ENCODE measurements around the genes RBM10, USP11, PQBP1, OTUD5, TFE3 and CCDC120.

DNA sequence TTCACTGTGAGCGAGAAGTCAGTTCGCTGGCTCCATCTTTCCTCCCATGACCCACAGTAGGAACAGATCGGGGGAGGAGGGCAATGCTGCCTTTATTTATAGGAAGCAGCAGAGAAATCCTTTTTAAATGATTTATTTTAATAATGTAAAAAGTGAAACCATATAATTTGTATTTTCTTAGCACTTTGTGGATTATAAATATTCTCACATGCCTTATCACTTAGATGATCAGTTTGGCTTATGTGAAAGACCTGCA is 129.6 kb upstream of the KRBOX4 start:
- RRBS = no CpG with 5 or more reads among the region's 3 CpGs

DNA sequence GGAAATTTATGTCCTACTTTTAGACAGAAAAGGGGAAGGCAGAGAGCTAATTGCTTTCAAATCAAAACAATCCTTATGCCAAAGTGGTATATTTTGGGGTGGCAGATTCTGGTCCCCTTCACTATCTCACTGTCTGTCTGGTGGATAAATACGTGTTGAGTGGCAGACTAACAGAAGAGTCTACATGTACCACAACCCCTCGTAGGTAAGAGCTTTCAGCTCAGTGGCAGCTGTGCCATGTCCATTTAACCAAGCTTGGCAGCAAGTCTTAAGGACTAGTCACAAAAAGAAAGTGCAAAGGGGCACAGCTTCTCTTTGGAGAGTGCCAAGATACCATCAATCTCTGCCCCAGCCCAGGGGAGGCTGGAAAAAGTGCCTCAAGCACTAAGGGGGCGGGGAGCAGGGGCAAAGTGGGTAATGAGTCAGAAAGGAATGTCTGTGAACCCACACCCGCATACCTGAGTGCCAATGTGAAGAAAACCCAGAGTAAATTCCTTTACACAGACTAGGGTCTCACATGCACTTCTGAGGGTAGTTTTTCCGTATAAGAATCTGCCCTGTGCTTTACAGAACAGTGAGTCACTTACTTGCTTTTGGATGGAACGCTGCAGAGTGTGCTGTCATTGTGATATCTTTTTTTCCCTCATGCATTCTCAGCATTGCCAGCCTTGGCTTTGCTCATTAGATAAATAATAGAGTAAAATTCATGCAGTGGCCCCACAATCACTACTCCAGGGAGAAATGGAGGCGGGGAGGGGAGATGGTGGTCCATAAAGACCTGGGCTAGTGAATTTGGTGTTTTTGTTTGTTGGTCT is 121.7 kb upstream of the KRBOX4 start:
- RRBS = no CpG with 5 or more reads among the region's 7 CpGs

DNA sequence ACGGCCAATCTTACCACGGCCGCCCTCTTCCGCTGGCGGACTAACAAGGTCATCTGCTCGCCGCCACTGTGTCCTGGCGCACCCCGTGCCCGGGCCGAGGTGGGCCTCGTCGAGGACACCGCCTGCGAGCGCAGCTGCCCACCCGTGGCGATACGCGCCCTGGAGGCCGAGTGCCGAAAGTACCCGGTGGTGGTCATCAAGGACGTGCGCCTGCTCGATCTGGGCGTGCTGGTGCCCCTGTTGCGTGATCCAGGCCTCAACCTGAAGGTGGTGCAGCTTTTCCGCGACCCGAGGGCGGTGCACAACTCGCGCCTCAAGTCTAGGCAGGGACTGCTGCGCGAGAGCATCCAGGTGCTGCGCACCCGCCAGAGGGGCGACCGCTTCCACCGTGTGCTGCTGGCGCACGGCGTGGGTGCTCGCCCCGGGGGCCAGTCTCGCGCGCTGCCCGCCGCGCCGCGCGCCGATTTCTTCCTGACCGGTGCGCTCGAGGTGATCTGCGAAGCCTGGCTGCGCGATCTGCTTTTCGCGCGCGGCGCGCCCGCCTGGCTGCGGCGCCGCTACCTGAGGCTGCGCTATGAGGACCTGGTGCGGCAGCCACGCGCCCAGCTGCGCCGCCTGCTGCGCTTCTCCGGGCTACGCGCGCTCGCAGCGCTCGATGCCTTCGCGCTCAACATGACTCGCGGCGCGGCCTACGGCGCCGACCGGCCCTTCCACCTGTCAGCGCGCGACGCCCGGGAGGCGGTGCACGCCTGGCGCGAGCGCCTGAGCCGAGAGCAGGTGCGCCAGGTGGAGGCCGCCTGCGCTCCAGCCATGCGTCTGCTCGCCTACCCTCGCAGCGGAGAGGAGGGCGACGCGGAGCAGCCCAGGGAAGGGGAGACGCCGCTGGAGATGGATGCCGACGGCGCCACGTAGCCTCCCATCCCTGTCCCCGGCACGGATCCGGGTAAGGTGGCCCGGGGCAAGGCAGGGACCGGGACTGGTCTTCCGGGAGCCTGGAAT is 1.2 kb downstream of the CHST7 start:
- RRBS = 6% methylated on average over 45 of the region's 129 CpGs

GRCh38 chrX:46918274-46918966 is 6.2 kb downstream of the JADE3 start:
- RRBS = no CpG with 5 or more reads among the region's 2 CpGs

DNA sequence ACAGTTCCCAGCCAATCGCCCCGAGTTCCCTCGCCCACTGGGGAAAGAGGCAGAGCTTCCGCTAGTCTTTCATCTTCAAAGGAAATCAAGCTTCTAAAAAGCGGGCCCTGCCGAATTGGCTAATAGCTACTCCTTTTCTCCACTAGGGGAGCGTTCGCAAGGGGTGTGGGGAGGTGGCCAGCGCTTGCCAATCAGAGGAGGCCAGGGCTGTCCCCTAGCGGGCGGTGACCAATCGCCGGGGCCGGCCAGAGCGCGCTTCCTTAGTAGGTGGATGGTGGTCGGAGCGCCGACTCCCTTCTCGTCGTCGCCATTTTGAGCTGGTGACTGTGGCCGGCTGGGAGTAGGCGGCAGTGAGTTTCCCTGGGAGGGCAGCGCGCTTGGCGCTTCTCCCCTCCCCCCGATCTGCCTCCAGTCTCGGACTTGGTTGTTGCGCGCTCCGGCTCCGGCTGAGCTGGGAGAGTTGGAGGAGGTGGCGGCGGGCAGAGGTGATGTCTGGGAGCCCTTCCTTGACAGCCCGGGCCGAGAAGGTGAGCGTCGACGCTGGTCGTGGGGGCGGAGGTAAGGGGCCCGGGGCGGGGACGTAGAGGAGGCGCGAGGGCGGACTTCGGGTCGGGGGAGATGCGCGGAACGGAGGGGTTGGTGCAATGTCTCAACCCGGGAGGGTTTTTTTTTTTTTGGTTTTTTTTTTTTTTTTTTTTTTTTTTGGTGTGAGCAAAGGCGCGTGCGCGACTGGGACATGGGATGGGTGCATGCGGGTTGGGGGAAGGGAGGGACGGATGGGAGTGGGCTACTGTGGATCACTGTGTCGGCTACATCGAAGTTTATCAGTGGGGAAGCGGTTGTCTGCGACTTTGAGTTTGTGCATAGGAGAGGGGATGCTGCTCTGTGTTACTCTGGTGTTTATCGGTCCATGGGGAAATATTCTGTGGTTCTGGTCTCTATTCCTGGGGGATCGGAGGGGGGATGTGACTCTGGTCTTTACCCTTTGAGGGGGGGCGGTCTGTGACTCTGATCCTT is at the start of gene RBM10:
RBM10 (plus strand) TSS at position 263 of the 1,017 bp plus-strand sequence.
- RRBS = under 1% methylated on average over 29 of the region's 67 CpGs

DNA sequence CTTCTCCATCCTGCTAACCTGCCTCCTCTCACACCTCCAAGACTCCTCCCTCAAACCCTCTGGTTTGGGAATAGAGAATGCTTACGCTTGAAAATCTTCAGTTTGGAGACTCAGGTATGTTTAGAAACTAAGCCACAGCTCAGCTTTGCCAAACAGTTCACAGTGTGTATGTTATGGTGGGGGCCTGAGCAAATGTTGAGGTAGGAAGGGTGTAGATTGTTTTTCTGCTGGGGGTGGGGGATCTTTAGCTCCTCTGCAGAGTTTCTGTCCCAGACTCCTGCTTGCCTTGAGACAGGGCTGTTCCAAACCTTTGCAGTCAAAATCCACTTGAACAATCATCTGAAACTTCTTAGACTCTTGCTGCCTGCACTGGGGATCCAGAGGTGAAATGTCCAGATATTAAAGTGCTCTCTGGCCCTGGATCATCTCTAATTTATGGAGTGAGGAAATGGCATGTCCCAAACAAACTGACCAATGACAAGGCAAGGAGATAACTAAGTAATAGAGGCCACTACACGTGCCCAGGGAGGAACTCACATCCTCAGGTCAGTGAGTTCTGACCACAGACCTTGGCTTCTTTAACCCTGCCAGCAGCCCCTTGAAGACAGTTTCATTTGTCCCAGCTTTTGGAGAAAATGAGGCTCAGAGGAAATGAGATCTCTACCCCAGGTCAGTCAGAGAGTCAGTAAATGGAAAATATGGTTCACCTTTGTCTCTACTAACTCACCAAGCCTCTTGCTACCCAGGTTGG is 2.9 kb downstream of the UBA1 start:
- RRBS = no CpG with 5 or more reads among the region's 2 CpGs

- RRBS = no CpG with 5 or more reads among the region's 12 CpGs
Observed at GRCh38 chrX:47220156-47221097, 1.9 kb downstream of the CDK16 start.

DNA sequence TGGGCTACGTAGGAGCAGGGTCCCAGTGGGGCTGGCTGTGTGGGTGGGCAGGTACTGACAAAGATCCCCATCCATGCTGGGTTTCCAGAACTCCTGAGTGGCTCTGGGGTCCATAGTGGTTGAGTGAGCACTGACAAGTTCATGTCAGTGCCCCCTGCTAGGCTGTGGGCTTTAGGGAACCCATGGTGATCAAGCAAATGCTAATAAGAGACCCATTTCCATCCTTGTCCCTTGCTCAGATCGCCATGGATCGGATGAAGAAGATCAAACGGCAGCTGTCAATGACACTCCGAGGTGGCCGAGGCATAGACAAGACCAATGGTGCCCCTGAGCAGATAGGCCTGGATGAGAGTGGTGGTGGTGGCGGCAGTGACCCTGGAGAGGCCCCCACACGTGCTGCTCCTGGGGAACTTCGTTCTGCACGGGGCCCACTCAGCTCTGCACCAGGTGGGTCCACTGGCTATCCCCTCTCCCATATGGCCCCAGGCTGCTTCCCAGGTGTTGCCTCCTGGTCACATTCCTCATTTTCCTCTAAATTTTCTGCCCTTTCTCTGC is 4.9 kb downstream of the CDK16 start:
- RRBS = no CpG with 5 or more reads among the region's 10 CpGs

DNA sequence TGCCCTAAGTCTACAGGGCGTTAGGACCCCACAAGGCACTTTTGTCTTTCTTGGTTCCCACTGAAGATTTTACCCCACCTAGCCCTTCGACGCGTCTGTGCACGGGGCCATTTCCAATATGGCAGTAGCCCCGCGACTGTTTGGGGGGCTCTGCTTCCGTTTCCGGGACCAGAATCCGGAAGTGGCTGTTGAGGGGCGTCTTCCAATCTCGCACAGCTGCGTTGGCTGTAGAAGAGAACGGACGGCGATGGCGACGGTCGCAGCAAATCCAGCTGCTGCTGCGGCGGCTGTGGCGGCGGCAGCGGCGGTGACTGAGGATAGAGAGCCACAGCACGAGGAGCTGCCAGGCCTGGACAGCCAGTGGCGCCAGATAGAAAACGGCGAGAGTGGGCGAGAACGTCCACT is at the start of gene USP11:
USP11 (plus strand) TSS at position 213 of the 405 bp plus-strand sequence.
- RRBS = no CpG with 5 or more reads among the region's 31 CpGs

- RRBS = no CpG with 5 or more reads among the region's 27 CpGs
Observed at GRCh38 chrX:47247614-47248456, 15.0 kb downstream of the USP11 start.

GRCh38 chrX:48509262-48509952 is 615 bp downstream of the PORCN start:
- RRBS = no CpG with 5 or more reads among the region's 25 CpGs

DNA sequence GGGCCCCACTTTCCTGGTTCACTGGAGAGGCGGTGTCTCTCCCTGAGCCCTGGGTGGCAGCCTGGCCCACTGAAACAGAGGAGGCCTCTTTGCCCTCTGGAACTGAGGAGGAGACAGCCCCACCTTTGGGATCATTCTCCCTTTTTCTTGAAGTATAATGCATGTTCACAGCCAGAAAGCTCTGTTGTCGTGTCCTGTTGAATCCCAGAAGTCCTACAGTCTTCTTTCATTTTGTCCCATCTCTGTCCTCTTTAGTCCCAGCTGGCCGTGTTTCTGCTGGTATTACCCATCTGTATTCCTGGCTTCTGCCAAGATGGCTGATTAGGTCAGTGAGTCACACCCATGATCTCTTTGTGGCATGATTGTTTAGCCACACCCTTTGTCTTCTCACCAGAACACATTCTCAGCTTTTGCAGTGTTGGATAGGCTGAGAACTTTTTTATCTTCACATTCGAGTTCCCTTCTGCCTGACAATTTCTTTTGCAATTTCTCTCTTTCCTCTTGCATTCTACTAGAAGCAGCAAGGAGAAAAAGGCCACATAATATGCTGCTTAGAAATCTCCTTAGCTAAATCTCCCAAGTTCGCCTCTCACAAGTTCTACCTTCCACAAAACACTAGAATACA is 7.9 kb upstream of the TBC1D25 start:
- RRBS = no CpG with 5 or more reads among the region's 5 CpGs

GRCh38 chrX:48538028-48538759 is 1.3 kb upstream of the TBC1D25 start:
- RRBS = no CpG with 5 or more reads among the region's 5 CpGs

DNA sequence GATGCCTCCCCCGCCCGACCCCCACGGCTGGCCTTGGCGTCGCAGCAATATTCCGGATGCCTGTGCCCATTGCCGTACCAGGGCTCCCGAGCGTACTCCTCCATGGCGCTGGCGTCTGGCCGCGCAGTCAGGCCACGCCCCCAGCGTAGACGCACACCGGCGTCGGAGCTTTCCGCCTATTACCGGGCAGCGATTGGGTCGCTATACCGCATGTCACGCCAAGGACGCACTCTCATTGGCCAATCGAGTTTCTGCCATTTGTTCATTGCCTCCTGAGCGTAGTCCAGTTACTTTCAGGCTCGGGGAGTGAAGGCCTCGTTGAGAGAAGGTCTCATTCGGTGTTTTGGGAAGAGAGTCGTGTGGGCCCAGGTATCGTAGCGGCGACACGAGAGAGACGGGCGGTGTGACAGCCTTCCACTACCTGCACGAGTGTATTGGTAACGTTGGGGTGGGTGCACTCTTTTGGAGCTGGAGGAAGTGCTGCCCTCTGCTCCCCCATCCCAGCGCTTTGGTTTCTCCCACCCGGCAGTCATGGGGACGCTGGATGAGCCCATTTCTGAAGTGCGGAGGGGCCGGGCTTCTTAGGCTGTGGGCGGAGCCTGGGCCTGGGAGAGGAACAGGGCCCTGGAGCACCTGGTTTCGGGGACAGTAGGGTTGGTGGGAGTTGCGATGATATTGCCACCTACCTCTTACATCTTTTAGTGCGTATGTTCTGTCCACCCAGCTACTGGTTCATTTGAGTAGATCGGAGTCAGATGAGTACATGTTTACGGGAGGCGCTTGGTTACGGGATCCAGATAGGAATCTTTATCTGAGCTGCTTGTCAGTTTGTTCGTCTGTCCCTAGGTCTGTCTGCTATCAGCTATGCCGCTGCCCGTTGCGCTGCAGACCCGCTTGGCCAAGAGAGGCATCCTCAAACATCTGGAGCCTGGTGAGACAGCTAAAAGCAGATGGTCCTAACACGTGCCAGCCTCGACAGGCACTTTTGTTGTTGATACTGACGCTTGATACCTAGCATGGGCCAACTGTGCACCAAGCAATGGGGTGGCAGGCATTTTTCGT is at the start of gene PQBP1:
PQBP1 (plus strand) TSS at position 285 of the 1,062 bp plus-strand sequence.
- RRBS = under 1% methylated on average over 11 of the region's 62 CpGs

DNA sequence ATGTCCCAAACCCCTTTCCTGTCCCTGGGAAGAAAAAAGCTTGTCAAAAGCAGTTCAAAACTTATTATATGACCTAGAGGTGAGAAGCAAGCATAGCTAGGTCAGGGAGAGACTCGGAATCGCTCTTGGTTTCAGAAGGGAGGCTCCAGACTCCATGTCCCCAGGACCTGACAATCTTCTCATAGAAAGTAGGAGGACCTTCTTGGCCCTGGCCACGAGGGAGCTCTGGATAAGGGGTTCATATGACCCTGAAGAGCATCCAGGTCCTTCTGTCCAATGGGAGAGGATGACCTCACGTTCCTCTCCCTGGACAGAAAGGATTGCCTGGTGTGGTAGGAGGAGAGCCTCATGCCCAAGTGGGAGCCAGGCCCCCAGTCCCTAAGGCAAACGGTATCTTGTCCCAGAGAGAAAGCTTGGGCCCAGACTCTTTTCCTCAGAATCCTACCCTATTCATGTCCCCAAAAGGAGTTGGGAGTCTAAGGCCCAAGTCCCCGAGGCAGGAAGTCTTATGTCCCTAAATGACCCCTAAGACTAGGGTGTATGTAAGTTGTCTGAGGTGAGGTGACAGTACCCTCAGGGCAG is 2.6 kb downstream of the OTUD5 start:
- RRBS = no CpG with 5 or more reads among the region's 6 CpGs

GRCh38 chrX:48957497-48958282 is at the start of gene OTUD5:
TSS of gene OTUD5 (minus strand) at chrX:48957607.
- RRBS = under 1% methylated on average over 41 of the region's 88 CpGs

GRCh38 chrX:49043067-49043708 is at the start of gene TFE3:
TSS of gene TFE3 (minus strand) at chrX:49043357.
- RRBS = 1% methylated on average over 14 of the region's 64 CpGs

DNA sequence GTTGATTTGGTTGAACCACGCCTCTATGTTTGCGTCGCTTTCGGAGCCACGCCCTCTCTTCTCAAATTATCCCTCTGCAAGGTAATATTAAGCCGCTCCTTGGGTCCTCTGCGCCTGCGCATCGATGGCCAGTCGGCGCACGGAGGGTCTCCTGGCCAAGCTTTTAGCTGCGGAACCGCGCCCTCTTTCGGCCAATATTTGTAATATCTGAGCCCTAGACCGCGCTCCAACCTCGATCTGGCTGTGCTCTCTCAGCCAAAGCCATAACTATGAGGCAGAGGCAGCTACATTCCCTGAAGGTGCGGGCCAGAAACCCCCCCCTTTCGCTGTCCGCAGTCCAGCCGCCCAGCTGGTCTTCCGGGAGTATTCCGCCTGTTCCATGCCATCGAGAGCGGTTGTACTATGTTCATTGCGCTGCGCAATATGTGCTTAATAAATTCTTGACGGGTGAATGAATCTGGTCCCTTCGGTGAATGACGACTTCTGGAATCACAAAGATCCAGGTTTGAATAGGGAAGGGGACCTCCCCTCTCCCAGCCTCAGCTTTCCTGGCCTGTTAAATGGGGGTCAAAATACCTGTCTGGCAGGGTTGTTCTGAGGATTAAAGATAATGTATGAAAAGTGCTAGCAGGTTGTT is 670 bp upstream of the TFE3 start:
- RRBS = no CpG with 5 or more reads among the region's 32 CpGs

DNA sequence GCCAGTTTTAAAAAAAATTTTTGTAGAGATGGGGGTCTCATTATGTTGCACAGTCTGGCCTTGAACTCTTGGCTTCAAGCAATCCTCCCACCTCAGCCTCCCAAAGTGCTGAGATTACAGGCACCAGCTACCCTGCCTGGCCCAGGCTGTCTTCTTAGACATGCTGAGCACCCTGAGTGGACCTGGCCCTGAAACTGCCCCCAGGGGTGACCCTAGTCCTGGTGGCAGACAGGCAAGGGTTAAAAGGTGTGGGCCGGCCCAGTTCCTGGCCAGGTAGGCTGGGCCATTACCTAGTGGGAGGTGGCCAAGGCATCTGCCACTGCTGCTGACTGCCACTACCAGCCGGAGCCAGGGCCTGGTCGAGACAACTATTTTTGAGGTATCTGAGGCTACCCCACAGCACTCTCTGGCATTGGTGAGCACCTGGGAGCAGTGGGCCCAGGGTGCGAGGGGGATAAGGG is at the start of gene CCDC120:
CCDC120 (plus strand) TSS at position 319 of the 461 bp plus-strand sequence.
- RRBS = no CpG with 5 or more reads among the region's 4 CpGs

GRCh38 chrX:49166900-49168090 is 4.4 kb upstream of the PLP2 start:
- RRBS = 3% methylated on average over 16 of the region's 38 CpGs